Tongue (tissue), 2 donors: ENCODE measurements around the genes PLGLB2 and KRCC1.

DNA sequence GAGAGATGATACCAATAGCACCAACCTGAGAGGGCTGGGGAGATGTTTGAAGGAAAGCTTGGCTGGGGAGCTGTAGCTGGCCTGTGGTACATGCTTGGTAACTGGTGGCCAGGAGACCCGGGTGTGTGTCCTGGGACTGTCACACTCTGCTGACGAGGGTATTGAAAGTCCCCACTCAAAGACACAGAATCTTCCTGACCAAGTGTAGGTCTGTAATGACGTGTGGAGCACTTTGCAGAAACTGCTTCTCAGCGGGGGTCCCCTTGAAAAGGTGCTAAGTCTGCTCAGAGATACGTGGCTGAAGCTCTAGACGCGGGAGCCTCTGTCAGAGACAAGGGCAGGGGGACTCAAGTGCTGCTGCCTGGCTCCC lies 230.4 kb upstream of the PLGLB2 start:
- RAMPAGE, long total RNA = no peak

GRCh38 chr2:87659142-87659437 lies 88.8 kb upstream of the PLGLB2 start:
- RAMPAGE, long total RNA = no peak

DNA sequence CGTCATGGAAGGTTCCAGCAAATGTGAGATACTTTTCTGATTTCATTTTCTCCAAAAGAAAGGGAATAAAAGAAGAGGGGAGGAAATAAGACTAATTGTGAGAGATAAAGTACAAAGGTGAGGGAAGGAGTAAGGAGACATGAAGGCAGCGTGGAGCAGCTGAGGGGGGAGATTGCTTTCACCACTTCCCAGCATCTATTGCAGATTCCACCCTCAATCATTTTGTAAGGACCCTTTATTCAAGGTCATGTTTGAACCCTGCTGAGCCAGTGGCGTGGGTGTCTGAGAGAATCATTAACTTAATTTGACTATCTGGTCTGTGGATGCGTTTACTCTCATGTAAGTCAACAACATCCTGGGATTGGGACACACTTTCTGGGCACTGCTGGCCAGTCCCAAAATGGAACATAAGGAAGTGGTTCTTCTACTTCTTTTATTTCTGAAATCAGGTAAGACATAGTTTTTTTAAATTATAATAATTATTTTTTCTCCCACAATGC lies at the start of gene PLGLB2:
Gene PLGLB2 (plus strand): TSS at position 334 of the 500 bp plus-strand sequence.
- RAMPAGE, long total RNA = no peak

DNA sequence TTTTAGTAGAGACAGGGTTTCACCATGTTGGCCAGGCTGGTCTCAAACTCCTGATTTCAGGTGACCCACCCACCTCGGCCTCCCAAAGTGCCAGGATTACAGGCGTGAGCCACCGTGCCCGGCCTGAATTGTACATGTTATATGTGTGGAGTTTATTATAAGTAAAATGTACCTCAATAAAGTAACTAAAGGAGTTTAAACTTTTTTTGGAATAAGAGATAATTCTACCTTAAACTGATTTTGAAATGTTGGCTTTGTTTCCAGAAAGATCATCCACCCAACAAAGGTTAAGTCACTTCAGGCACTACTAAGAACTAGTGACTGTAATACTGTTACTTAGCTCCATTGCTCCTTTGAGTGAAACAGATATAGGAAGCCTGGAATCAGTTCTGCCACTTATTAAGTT lies 9.7 kb downstream of the KRCC1 start:
- RAMPAGE, long total RNA = no peak

GRCh38 chr2:88055046-88056264 lies at the start of gene KRCC1:
Gene KRCC1 (minus strand): TSS chr2:88055783.
- RAMPAGE, long total RNA = start-site peak on the minus strand at chr2:88055737-88055785, 546 and 50 reads in 2 replicates

GRCh38 chr2:88099660-88100348 lies 28.1 kb downstream of the FABP1 start:
- RAMPAGE, long total RNA = no peak

DNA sequence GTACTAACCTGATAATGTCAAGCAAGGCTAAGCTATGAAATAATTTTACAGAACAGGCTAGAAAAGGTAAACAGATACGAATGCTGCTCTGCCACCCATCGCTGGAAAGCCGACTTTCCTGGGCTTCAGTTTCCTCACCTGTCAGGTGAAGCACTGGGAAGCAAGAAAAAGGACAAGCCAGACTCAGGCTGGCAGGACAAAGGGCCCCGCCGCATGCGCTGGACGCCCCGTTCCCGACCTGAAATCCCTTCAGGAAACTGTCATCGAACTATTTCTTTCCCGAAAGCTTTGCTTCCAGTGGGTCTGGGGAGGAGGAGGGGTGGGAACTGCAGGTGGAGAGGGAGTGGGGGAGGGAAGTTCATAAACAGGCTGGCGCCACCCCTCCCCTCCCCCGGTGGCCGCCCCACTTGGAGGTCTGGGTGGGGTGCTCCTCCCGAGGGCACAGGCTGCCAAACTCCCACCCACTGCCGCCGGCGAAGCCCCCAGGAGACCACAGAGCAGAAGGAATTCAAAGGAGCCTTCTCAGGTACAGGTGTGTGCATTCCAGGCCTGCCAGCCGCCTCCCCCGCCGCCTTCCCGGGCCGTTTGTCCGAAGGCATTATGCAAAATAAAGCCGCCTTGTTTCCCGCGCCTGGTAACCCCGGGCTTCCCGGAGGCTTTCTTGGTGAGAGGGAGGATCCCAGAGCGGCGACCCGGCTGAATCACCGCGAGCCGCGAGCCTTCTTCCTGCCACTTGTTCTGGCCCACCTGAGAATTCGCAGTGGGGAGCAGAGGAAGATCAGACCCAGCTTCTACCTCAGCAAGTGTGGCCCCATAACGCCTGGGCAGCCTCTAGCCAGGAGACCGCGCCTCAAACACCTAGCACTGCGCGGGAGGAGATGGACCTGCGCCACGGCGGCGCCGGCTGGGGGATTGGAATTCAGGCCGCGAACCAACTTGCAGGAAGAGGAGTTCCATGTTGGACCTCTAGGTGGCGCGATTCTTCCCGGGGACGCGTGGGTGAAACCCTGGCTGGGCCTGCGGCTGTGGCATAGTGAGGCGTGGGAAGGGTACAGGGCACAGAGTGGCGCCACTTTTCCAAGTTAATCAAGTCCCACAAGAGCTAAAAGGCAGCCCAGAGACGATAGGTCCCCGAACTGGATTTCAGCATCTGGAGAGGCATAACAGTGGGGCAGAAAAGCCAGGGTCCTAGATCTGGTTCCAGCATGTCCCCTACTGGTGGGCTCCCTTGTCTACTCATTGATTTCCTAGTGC lies 101.9 kb downstream of the FOXI3 start:
- RAMPAGE, long total RNA = no peak

DNA sequence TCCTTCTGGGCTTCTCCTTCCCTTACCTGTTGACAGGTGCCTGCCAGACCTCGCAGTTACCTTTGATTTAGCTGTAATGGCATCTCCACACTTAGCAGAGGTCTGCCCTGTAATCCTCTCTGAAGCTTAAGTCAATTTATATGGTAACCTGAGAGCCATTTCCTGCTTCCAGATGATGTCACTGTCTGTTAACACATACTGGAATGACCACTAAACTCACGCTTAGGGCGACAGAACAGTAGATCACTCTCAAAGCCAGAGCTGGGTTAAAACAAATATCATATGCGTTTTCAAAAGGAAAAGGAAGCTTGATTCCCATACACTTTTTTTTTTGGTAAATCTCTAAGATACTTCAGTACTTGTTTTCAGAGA lies 29.5 kb upstream of the FOXI3 start:
- RAMPAGE, long total RNA = no peak

- RAMPAGE, long total RNA = no peak
These were observed 17.8 kb upstream of the TEX37 start for GRCh38 chr2:88506612-88507011.

GRCh38 chr2:88606550-88607283 lies 20.5 kb downstream of the EIF2AK3 start:
- RAMPAGE, long total RNA = no peak

- RAMPAGE, long total RNA = no peak
These were observed 1.0 kb downstream of the EIF2AK3 start for GRCh38 chr2:88626211-88626676.

DNA sequence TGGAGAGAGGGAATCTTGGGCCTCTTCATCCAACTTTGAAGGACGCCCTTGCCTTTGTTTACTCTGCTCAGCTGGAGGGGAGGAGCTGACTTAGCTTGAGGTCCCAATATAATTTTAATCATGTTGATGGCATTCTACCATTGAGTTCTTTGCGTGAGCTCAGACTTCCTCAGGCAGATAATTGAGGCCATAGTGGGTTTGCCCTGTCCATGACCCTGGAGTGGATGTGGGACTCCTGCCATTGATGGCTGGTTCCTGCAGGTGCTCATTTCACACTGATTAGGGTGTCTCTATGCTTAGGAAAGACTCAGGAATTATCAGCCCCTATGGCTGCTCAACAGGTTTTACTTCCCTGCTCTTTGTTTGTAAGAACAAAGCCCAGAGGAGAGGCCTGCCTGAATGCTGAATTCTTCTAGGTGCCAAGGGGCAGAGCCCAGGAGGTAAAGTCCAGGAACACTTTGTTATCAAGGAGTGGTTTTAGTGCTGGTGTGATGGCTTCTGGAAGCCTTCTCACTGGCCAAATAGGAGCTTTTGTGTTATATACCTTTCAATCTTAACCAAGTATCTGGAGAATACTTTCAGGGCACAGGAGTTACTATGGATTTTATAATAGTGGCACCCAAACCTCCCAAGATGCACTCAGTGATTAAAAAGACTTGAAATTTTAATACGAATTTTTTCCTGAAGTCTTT lies 7.4 kb downstream of the RPIA start:
- RAMPAGE, long total RNA = no peak

- RAMPAGE, long total RNA = no peak
These were observed 45.8 kb downstream of the RPIA start for GRCh38 chr2:88737309-88737683.

DNA sequence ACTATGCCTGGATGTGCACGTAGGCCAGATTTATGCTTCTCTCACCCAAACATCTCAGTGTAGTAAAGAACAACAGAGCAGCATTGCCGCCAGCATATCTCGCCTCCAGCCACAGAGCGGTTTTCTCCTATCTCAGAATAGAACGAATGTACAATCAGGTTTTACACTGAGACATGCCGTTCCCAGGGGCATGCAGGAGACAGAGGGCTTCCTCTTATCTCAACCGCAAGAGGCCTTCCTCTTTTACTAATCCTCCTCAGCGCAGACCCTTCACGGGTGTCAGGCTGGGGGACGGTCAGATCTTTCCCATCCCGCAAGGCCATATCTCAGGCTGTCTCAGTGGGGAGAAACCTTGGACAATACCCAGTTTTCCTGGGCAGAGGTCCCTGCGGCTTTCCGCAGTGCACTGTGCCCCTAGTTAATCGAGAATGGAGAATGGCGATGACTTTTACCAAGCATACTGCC lies 175.4 kb downstream of the RPIA start:
- RAMPAGE, long total RNA = no peak

DNA sequence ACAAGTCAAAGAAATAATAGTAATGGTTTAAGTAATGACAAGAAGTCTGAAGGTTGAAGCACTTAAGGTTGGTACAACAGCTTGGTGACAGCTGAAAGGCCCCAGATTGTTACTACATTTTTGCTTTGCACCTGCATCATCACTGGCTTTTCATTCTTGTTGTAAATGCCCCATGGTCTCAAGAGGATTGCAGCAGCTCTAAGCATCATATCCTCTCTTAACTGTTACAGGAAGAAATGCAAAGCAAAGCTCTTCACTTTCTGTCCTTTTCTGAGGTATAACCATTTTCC lies 461.0 kb downstream of the RPIA start:
- RAMPAGE, long total RNA = no peak

DNA sequence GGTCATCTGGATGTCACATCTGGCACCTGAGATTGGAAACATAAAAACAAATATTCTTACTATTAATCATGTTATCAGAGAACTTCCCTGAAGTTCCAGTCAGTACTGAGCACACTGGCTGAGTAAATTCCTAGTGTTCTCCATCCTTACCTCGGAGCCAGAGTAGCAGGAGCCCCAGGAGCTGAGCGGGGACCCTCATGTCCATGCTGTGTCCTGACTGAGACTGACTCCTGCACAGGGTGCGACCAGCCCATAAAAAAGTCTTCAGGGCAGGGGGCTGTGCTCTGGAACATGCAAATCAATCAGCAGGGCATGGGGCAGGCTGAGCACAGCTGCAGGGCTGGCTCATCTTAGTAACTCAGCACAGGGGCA lies 628.4 kb downstream of the RPIA start:
- RAMPAGE, long total RNA = no peak

DNA sequence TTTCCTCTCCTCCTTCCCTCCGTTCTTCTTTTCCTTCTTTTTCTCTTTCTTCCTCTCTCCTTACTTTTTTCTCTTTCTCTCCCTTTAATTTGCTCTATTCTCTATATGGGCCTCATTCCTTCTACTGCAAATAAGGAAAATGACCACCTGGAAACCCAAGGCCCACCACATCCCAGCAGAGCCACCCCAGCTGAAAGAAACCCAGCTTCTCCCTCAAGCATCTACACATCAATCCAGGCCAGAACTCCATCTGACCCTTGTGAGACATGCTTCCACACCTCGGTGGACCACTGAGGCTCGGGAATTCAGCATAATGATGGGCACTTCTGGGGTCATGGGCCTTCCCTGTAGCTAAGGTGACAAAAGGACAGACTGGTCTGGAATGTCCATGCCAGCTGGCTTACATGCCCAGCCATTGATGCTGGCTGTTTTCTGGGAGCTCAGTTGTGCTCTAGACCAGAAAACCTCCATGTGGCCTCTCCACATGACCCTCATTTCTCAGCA lies 874.4 kb downstream of the RPIA start:
- RAMPAGE, long total RNA = no peak

DNA sequence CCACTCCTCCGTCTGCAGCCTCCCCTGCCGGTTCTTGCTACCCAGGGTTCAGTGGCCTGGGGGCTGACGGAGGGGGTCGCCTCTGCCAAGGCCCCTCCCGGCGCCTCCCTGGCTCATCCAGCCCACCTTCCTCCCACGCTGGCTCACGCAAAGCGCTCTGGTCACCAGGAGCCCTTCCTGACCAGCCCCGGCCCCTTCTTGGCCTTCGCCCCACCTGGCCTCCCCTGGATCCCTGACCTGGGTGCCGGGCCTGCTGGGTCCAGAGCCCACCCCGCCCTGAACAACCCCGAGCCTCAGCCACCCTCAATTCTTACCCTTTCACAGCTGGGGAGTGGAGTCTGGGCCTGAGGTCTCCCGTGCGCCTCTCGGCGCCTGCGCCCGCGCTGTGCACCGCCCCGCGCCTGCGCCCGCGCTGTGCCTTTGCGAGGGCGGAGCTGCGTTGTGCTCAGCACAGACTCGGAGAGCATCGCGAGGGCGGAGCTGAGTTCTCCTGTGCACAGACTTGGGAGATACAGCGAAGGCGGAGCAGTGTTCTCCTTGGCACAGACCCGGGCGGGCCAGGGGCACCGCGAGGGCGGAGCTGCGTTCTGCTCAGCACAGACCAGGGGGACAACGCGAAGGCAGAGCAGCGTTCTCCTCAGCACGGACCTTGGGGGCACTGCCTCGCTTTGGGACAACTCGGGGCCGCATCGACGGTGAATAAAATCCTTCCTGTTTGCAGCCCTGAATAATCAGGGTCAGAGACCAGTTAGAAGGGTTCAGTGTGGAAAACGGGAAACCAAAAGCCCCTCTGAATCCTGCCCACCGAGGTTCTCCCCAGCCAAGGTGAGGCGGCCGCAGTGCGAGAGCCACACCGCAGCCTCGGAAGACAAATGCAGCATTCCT lies 894.0 kb downstream of the RPIA start:
- RAMPAGE, long total RNA = no peak

- RAMPAGE, long total RNA = no peak
These were observed 1143.6 kb downstream of the RPIA start for GRCh38 chr2:89834999-89835637.

- RAMPAGE, long total RNA = start-site peak on the minus strand at chr2:94208328-94208374, 21 and 17 reads in 2 replicates
These were observed 378.9 kb upstream of the AQP7B start for GRCh38 chr2:94208151-94208712.